Tongue (tissue), 2 donors: ENCODE results near the genes EPHB4 and VGF.

GRCh38 chr7:100720922-100721729 is 858 bp downstream of the EPO start:
- RAMPAGE, long total RNA = no peak

DNA sequence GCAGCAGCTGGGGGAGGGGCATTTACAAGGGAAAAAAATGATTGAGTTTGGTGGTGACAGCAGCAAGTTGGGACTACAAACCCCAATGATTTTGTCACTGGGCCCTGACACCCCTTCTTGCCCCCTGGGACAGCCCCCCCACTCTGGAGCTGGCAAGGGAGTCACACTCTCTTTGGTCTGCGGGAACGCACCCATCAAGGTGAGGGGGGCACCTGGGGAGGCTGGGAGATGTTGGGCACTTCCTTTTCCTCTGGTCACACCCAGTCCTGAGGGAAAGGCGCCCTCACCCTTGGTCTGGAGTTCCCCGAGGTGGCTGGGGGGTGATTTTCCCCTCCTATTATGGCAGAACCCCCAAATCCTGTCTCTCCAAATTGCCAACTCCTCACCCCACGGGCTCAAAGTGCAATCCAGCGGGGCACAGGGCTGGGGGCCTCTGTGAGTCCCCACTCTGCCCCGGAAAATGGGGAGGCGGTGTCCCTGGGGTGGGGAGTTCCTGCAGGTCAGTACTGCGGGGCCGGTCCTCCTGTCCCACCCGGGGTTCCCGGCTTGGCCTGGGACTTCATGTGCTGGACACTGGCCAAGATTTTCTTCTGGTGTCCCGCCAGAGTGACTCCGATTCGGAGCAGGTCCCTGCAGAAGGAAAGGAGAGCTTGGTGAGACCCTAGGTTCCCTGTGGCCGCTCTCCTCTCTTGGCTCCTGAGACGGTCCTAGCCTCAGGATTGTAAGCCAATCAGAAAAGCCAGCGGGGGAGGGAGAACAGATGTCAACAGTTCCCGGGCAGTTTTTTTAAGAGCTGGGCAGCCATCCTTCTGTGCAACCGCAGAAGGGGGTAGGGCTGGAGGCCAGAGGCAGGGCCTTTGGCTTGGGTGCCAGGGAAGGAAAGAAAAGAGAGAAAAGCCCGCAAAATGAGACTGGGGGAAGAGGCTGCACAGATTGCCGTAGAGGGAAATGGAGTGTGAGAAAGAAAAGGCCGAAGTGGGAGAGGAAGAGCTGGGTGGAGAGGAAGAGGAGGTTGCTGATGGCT is 24.1 kb downstream of the EPHB4 start:
- RAMPAGE, long total RNA = no peak

GRCh38 chr7:100825862-100826335 is 1.4 kb downstream of the EPHB4 start:
- RAMPAGE, long total RNA = no peak

- RAMPAGE, long total RNA = no peak
Observed at GRCh38 chr7:100827333-100828341, at the start of gene EPHB4. Gene EPHB4 (minus strand): TSS chr7:100827523.

GRCh38 chr7:100950739-100951014 is 1.3 kb downstream of the MUC3A start:
- RAMPAGE, long total RNA = no peak

DNA sequence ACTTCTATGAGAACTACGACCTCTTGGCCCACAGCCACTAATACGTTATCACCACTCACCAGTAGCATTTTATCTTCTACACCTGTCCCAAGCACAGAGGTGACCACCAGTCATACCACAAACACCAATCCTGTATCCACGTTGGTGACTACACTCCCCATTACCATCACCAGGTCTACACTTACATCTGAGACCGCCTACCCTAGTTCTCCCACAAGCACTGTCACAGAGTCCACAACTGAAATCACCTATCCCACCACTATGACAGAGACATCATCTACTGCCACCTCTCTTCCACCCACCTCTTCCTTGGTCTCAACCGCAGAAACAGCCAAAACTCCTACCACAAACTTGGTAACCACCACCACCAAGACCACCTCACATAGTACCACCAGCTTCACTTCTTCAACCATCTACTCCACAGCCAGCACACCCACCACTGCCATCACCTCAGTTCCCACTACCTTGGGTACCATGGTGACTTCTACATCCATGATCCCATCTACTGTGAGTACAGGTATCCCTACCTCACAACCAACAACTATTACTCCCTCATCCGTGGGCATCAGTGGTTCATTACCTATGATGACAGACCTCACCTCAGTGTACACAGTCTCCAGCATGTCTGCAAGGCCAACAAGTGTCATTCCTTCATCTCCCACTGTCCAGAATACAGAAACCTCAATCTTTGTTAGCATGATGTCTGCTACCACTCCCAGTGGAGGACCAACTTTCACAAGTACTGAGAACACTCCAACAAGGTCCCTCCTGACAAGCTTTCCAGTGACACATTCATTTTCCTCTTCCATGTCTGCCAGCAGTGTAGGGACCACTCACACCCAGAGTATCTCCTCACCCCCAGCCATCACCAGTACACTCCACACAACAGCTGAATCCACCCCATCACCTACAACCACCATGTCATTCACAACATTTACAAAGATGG is 6.9 kb downstream of the MUC3A start:
- RAMPAGE, long total RNA = no peak

GRCh38 chr7:100983253-100984207 is 14.2 kb downstream of the MUC12 start:
- RAMPAGE, long total RNA = no peak

- RAMPAGE, long total RNA = no peak
Observed at GRCh38 chr7:101088796-101089389, 3.6 kb downstream of the TRIM56 start.

- RAMPAGE, long total RNA = no peak
Observed at GRCh38 chr7:101089390-101090151, 4.3 kb downstream of the TRIM56 start.

GRCh38 chr7:101128130-101128849 is 1.4 kb downstream of the SERPINE1 start:
- RAMPAGE, long total RNA = no peak

DNA sequence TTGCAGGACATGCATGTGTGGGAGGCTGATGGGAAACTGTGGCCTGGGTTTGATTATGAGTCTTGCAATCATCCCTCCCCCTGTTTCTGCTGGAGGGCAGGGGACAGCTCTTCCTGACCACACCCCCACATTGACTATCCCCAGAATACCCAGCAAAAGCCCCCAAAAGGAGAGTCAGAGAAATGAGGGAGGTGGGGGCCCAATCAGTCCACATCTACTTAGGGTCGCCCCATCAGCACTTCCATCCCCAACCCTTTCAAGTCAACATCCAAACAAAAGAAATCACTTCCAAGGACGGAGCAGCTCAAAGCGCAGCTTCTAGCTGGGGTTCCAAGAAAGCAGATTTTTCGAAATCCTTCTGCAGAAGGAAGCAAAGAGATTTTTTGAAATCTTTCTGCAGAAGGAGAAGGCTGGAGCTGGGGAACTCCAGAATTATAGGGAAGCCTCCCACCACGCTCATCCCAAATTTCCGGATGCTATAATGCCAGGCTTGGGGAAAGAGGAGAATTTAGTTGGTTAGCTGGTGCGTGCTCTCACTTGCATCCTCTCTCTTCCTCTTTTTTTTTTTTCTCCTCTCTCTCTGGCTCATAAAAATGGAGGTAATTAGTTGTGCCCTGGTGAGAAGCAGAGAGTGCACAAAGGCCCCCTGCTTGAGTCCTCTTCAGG is 7.2 kb downstream of the SERPINE1 start:
- RAMPAGE, long total RNA = no peak

DNA sequence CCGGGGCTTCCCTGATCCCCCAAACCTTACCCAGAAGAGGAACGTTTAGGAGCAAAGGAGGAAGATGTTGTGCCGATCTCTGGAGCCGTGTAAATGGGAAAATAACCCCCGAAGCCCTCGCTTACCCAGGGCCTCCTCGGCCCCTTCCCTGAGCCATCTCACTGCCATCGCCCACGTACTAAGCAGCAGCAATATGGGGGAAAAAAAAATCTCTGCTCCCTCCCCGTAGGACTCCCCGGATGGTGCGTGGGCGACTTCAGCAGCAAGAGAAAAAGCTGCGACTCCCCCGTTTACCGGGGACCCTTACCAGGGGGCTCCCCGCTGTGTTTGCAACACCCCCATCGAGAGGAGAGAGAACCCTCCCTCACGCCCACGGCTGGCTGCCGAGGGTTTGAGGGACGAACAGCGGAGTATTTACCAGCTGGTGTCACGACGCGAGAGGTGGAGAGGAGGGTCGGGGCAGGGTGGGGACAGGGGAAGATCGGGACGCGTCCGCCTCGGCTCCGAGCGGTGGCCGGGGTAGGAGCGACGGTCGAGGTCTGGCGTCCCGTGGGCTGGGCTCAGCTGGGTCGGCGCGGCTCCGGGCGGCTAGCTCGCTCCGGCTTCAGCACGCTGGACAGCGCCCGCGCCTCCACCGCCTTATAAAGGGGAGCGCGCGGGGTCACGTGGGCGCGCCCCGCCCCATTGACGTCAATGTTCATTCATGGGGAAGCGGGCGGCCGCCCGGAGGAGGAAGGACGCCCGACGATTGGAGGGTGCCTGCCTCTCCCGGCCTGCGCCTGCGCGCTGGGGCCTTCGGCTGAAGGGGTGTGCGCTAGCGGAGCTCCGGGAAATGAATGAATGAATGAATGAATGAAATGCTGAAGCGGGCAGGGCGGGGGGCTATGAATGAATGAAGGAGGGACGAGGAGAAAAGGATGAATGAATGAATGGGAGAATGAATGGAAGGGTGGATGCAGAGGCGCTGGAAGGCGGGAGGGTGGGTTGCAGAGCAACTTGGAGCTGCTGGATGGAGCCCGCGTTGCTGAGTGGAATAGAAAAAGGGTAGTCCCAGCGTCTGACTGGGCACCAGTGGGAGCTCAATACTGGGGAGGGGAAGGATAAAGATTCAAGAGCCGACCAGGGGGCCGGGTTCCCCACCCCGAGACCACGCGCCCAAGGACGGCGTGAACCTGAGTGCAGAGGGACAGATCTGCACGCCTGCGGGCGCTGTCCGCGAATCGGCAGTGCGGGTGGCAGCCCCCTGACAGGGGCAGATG is at the start of gene VGF:
VGF (minus strand) TSS at position 614 of the 1,259 bp plus-strand sequence.
- RAMPAGE, long total RNA = no peak

DNA sequence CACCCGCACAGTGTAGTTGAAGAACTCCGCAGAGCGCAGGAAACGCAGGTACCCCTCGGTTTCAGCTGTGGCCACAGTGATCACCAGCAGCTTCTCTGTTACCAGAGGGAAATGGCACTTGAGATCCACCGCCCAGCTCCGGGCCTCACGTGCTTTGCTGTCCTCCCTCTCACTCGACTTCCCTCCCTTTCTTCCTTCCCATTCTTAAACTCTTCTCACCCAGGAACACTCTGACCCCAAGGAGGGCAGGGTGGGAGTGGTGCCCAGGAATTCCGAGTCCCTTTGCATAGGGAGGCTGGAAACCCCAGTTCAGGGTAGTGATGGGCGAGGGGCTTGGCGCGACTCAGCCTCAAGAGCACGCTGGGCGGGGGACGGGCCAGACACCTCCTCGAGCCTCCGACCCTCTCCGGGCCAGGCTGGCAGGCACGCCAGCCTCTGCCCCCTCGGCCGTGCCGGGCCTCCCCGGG is 656 bp downstream of the PLOD3 start:
- RAMPAGE, long total RNA = no peak

- RAMPAGE, long total RNA = no peak
Observed at GRCh38 chr7:101243549-101244529, 1.0 kb downstream of the FIS1 start.

GRCh38 chr7:101814505-101815246 is 2.8 kb upstream of the CUX1 start:
- RAMPAGE, long total RNA = no peak

DNA sequence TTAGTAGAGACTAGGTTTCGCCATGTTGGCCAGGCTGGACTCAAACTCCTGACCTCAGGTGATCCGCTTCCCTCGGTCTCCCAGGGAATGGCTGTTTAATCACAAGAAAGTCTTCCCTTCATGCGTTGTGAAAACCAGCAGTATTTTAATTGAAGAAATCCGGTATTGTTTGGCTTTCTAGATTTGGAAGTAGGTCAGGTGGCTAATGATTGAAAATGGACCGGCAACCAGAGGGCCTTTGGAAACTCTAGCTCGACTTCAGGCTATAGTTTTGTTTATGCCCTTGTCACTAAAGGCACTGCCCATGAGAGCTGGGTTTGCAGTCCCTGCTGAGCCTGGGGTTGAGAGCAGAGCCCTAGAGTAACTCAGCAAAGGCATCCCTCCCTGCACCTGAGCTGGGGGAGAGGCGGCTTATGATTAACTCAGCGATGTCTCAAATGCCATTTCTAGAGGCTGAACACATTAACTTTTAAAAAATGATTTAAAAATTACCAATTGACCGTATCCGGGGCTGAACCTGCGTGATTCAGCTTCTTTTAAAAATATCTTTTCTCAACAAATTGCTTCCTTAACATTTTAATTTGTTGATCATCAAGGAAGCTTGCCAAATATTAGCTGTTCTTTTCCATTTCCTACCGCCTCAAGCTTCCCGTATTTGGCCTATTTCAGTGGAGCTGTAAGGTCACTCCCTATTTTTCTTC is 41.6 kb downstream of the CUX1 start:
- RAMPAGE, long total RNA = no peak

DNA sequence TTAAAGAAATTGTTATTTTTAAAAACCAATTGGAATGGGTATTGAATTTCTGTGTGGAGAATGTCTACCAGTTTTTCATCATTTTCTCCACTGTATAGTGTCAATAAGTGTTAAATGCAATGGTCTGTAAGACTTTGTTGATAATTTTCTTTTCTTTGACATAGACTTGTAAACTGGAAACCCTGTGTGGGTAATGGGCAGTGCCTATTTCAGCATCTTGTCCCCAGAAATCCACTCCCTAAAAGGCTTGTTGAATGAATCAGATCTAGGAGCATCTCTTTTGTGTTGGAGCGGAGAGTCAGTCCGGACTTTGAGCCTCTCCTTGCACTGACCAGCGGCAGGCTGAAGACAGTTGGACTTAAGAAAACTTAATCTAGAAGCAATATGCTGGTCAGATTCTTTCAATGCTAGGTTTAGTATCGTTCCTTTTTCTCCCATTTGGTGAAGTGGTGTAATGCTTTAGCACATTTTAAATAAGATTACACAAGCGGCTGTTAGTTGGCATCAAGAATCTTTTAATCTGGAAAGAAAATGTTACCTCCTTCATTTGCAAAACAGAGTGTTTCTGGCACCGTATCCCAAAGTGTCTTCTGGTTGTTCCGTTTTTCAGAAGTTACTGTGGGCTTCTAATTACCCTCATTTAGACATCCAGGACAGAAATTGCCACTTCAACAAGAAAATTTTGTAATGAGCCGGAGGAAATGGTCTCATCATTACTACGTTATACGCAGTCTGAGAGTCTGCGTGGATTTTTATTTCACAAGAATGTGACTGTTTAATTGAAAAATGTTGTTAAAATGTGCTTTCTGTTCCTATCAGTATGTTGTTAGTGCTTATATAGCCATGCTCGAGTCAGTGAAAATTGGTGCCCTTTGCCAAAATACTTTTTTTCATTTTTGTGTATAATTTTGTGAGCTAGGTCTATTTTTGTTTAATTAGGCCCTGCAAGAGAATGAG is 74.7 kb downstream of the CUX1 start:
- RAMPAGE, long total RNA = no peak

GRCh38 chr7:101935401-101935786 is 118.0 kb downstream of the CUX1 start:
- RAMPAGE, long total RNA = no peak

- RAMPAGE, long total RNA = no peak
Observed at GRCh38 chr7:101985435-101986125, 168.2 kb downstream of the CUX1 start.

- RAMPAGE, long total RNA = no peak
Observed at GRCh38 chr7:102061750-102062430, 224.8 kb upstream of the SH2B2 start.